Testis (tissue), 5 donors: ENCODE data around the genes PIP, GSTK1, TAS2R60, TCAF1, OR2F2, OR6B1, OR2A25, OR2A2, CTAGE4 and EZH2.

- PRO-cap, 3 experiments: no peak in any of the 3 experiments
- RAMPAGE, long total RNA, 2 experiments: no peak in any of the 2 experiments
- RRBS: no CpG with 5 or more reads among the region's 2 CpGs
Measured at GRCh38 chr7:143131985-143132255, at the start of gene PIP. TSS of gene PIP (plus strand) at chr7:143132077.

DNA sequence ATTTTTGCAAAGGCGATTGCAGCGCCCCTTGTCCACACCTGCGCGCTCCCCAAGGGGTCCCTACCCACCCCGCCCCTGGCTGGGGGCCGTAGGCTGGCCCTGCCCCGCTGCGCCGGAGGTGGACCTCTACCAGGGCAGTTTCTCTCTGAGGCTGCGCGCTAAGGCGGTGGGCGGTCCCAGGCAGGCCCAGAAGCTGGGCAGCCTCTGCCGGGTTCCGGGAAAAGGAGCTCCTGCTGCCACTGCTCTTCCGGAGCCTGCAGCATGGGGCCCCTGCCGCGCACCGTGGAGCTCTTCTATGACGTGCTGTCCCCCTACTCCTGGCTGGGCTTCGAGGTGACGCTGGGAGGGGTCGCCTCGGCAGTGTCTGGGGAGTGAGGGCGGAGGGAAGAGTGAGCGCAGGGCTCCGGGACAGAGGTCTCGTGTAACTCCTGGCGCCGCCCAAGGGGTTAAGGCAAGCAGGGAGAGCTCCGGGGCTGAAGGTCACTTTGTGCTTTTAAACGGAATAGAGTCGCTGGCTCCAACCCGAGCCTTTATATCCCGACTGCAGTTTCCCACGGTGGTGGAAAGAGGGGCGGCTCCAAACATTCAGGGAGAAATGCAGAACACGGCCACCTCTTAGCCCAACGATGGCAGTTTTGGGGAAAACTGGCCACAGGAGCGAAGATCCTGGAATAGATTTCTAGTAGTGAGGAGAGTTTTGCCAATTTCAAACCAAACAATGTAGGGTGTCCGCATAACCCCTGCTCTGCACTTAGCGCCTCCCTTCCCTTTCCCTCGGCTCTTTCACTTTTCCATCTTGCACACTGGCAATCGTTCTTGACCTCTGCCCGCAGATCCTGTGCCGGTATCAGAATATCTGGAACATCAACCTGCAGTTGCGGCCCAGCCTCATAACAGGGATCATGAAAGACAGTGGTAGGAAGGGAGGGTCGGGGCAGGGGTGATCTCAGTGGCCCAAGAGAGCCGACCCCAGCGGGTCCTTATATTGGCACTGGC lies at the start of gene GSTK1:
Gene GSTK1 (plus strand): TSS at position 189 of the 996 bp plus-strand sequence.
- PRO-cap, 3 experiments: peak in 3 of 3 experiments; most common plus-strand start position 360 of the sequence (in 2); most common minus-strand start position 147 of the sequence (in 2)
- RAMPAGE, long total RNA, 2 experiments: start-site peak on the plus strand in 2 of 2 experiments, centred at positions 208 to 351 of the sequence, 70 to 480 reads per replicate; start-site peak on the minus strand in 1 of 2 experiments, centred at position 259 of the sequence, 14 reads per replicate
- RRBS: 2% methylated on average over 7 of the region's 50 CpGs

DNA sequence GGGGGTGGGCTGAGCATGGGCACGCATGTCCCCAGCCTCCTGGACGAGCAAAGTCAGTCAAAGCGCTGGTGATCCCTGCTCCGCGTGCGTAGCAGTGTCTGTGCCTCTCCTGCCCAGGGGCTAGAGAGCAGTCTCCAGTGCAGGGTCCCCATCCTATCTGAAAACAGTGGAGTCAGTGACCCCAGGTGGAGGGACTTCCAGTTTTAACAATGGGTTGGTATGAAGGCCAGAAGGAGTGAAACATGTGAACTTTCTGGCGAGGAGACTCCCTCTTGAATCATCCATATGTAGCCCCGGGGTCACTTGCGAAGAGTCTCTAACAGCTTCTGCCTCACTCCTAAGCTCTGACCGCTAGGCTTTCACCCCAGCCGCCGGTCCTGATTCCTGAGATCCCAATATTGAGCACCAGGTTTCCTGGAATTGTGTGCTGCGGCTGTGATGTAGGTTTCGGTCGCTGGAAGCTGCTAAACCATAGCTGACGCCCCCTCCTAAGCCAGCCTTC lies 653 bp upstream of the CASP2 start:
- PRO-cap, 3 experiments: peak in 1 of 3 experiments; most common minus-strand start position 394 of the sequence (in 1)
- RAMPAGE, long total RNA, 2 experiments: no peak in any of the 2 experiments
- RRBS: 16% methylated on average over 5 of the region's 16 CpGs

DNA sequence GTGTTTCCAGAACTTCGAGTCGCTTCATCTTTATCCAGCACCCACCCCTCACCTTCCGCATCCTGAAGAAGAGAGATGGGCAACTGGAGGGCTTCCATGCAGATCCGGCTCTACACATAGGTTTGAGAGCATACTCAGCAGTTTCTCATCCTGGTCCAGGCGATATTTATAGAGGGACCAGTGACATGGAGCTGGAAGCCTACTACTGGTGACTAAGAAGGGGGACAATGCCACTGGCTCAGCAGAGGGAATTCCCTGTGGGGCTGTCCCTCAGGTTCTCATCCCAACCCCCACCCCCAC lies 254 bp upstream of the CLCN1 start:
- PRO-cap, 3 experiments: no peak in any of the 3 experiments
- RAMPAGE, long total RNA, 2 experiments: no peak in any of the 2 experiments
- RRBS: no CpG with 5 or more reads among the region's 5 CpGs

DNA sequence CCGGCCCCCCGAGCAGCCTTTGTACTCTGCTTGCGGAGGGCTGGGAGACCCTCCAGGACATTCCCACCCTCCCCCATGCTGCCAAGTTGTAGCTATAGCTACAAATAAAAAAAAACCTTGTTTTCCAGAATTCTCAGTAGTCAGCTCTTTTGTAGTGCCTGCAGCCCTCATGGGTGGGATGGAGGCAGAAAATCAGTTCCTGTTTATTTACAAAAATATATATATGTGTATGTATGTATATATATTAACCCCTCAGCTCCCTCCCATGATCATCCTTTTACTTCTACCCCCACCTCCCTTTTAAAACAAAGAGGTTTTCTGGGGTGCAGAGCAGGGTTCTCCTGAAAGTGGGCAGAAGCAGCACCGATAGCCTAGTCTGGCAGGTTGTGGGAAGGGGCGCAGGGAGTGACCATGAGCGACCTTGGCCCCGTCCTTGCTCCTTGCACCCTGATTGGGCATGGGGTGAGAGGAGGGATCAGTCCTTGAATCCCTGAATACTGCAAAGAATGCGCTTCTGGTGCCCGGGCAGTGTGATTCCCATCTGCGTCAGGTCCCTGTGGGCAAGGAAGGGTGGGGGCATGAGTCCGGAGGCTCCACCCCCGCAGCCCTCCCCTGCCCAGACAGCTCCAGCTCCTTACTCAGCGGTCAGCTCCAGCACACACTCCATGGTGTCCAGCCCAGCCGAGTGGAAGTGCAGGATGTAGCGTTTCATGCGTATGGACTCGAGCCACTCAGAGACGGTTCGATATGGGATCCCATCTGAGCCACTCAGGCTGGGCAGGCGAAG lies 10.0 kb downstream of the ZYX start:
- PRO-cap, 3 experiments: peak in 3 of 3 experiments; most common plus-strand start position 661 of the sequence (in 3); most common minus-strand start position 489 of the sequence (in 1)
- RAMPAGE, long total RNA, 2 experiments: no peak in any of the 2 experiments
- RRBS: 66% methylated on average over 3 of the region's 20 CpGs

GRCh38 chr7:143443279-143443664 lies at the start of gene TAS2R60:
TSS of gene TAS2R60 (plus strand) at chr7:143443453.
- PRO-cap, 3 experiments: no peak in any of the 3 experiments
- RAMPAGE, long total RNA, 2 experiments: no peak in any of the 2 experiments
- RRBS: no CpG with 5 or more reads among the region's 7 CpGs

DNA sequence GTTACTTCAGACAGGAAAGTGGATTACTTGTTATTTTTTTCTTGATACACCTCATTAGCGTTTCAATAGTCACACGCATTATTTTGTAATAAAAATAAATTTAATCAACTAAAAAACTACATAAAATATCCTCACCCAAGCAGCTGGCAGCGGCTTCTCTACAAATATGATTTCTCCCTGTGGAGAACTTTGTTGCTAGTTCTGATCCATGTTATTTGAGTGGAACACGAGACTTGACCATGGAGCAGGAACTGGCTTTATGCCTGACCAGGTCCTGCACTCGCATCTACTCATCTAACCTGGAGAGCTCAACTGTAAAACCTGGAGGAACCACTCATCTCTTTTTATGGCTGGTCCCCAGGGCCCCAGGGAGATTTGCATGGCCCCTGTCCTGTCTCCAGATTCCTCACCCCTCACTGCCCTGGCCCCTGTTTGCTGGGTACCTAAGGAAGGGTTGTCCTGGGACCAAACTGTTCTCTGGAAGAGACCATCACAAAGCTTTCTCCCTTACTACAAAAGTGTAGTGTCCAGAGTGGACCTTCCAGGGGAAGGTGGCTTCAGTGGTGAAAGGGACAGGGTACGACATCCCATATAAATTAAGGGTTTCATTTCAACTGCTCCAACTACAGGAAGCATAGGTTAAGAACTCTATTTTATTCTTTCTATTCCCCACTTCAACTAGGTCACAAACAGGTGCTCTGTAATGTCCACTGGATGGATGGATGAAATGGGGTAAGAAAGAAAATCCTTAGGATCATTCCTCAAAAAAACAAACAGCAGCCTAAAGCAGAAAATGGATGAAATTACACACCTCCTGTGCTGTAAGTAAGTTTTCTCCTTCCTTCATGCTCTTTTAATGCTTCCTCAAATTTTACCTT lies 15.9 kb downstream of the TCAF1 start:
- PRO-cap, 3 experiments: no peak in any of the 3 experiments
- RAMPAGE, long total RNA, 2 experiments: no peak in any of the 2 experiments
- RRBS: no CpG with 5 or more reads among the region's 6 CpGs

DNA sequence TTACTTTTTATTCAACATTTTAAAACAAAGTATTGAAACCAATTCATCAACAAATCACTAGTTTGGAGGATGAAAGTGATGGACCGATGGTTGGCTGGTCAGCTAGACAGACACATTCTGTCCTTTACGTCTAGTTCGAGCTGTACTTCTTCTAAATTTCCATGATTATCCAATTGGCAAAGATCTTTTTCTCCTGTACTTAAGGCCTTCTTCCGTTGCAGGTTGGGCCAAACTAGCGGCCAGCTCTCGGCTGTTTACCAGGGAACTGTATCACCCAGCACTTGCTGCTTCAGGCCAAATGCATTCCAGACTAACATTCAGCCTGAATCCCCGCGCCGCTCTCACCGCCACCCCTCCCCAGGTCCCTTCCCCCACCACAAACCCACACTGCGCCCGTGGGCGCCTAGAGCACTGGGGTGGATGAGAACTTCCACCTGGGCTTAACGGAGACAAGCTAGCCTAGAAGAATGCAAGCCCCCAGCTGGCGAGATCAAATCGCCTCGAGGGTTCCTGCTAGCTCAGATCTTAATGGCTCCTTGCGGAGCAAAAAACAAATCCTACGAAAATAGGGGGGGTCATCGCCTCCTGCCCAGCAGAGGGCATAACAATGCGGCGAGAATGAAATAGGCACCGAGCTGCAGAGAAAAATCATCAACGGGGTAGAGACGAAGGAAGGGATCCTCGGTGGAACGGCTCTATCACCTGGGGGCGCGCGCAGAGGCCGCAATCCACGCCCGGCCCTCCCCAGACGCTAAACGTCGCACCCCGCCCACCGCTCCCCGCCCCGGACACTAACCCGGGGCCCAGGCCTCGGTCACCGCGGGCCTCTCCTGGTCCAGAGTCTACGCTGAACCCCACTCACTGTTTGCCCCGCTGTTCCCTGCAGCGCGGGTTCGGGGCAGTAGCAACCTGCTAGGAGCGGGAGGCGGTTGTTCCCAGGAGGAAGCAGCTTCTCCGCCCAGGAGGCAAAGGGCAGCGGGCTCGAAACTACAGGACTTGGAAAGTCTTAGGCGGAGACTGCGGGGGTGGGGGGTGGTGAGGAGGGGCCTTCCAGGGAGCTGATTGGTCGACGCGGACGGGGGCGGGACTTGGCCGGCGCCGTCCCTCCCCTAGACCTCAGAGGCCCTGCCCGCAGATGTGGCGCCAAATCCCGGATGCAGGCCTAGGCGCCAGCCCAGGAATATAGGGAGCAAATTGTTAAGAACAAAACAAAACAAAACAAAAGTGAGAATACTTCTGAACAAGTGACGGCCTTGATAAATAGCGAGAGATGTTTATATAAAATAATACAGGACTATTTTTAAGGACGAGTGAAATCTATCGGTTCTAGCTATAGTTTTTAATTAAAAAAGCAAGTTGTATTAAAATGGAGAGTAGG lies at the start of gene TCAF1:
Gene TCAF1 (minus strand): TSS at position 1,012 of the 1,378 bp plus-strand sequence.
- PRO-cap, 3 experiments: peak in 3 of 3 experiments; most common plus-strand start position 1,146 of the sequence (in 3); most common minus-strand start position 700 of the sequence (in 2)
- RAMPAGE, long total RNA, 2 experiments: start-site peak on the minus strand in 2 of 2 experiments, centred at positions 962 to 970 of the sequence, 33 to 53 reads per replicate
- RRBS: 2% methylated on average over 14 of the region's 72 CpGs

GRCh38 chr7:143934874-143935356 lies at the start of gene OR2F2:
TSS of gene OR2F2 (plus strand) at chr7:143935233.
- PRO-cap, 3 experiments: no peak in any of the 3 experiments
- RAMPAGE, long total RNA, 2 experiments: no peak in any of the 2 experiments
- RRBS: no CpG with 5 or more reads among the region's 2 CpGs

GRCh38 chr7:143999875-144000474 lies at the start of gene OR6B1:
TSS of gene OR6B1 (plus strand) at chr7:144000320.
- PRO-cap, 3 experiments: no peak in any of the 3 experiments
- RAMPAGE, long total RNA, 2 experiments: no peak in any of the 2 experiments
- RRBS: no CpG with 5 or more reads among the region's 4 CpGs

DNA sequence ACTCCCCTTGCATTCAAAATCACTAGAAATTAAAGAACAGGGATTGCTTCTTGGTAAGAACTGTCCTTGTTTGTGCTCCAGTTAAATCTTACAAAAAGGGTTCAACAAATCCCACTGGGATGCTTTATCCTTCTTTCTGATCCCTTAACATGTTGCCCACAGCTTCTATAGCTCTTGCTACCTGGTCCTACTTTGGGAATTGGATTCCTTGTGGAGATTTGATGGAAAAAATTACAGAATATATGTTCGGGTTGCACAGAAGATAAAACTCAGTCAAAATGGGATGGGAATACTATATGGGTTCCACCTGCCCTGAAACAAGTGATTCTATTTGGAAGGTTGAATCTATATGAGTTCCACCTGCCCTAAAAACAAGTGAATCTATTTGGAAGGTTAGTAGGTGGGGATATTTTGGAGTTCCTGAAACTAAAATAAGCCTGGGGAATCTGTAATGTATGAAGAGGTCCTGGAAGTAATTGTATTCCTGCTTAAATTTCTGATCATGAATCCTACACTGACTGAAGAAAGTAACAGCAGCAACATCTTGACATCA lies at the start of gene OR2A25:
Gene OR2A25 (plus strand): TSS at position 307 of the 553 bp plus-strand sequence.
- PRO-cap, 3 experiments: no peak in any of the 3 experiments
- RAMPAGE, long total RNA, 2 experiments: no peak in any of the 2 experiments
- RRBS: no CpG with 5 or more reads among the region's 1 CpG

DNA sequence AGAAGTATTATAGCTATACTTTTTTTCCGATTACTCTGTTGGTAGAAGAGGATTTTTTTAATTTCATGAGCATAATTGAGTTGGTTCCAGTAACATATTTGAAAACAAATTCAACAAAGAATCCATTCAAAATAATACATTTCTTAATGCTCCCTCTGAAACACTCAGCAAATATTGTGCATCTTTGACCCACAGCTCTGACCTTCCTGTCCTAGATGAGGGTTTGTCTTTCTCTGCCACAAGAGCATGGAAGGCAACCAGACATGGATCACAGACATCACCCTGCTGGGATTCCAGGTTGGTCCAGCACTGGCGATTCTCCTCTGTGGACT lies at the start of gene OR2A2:
Gene OR2A2 (plus strand): TSS at position 247 of the 332 bp plus-strand sequence.
- PRO-cap, 3 experiments: no peak in any of the 3 experiments
- RAMPAGE, long total RNA, 2 experiments: no peak in any of the 2 experiments
- RRBS: no CpG with 5 or more reads among the region's 2 CpGs

- PRO-cap, 3 experiments: no peak in any of the 3 experiments
- RAMPAGE, long total RNA, 2 experiments: no peak in any of the 2 experiments
- RRBS: no CpG with 5 or more reads among the region's 19 CpGs
Measured at GRCh38 chr7:144183122-144183624, at the start of gene CTAGE4. TSS of gene CTAGE4 (plus strand) at chr7:144183466.

GRCh38 chr7:146248707-146249189 lies 132.1 kb downstream of the CNTNAP2 start:
- PRO-cap, 3 experiments: no peak in any of the 3 experiments
- RAMPAGE, long total RNA, 2 experiments: no peak in any of the 2 experiments
- RRBS: no CpG with 5 or more reads among the region's 12 CpGs

GRCh38 chr7:148540396-148540831 lies 50.2 kb upstream of the C7orf33 start:
- PRO-cap, 3 experiments: no peak in any of the 3 experiments
- RAMPAGE, long total RNA, 2 experiments: no peak in any of the 2 experiments
- RRBS: no CpG with 5 or more reads among the region's 10 CpGs

DNA sequence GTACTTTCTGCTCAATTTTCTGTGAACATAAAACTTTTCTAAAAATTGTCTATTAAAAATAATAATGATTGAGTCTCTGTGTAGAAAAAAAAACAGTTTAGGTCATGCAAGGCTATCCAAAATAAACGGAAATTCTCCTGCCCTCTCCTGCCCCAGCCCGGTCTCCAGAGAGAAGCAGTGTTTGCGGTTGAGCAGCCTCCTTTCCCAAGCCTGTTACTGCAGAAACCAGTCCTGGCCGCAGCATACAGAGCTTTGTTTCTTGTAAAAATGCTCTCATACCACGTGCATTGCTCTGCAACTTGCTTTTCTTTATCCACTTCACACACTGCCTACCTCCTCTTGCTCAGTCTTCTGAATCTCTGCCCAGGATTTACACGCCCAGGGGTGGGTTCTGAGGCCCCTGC lies 34.4 kb upstream of the CUL1 start:
- PRO-cap, 3 experiments: peak in 3 of 3 experiments; most common minus-strand start position 218 of the sequence (in 3)
- RAMPAGE, long total RNA, 2 experiments: no peak in any of the 2 experiments
- RRBS: no CpG with 5 or more reads among the region's 6 CpGs

- PRO-cap, 3 experiments: no peak in any of the 3 experiments
- RAMPAGE, long total RNA, 2 experiments: no peak in any of the 2 experiments
- RRBS: no CpG with 5 or more reads among the region's 1 CpG
Measured at GRCh38 chr7:148774383-148774978, 75.8 kb downstream of the CUL1 start.

DNA sequence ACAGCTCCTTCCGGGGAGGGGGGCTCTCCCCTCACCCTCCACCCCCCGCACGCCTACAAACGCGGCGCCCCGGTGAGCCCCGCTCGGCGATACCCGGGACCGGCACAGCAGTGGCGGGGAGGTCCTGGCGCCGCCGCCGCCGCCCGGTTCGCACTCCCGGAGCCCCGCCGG lies 239 bp downstream of the EZH2 start:
- PRO-cap, 3 experiments: peak in 1 of 3 experiments; most common plus-strand start position 86 of the sequence (in 1)
- RAMPAGE, long total RNA, 2 experiments: no peak in any of the 2 experiments
- RRBS: under 1% methylated on average over 15 of the region's 23 CpGs

DNA sequence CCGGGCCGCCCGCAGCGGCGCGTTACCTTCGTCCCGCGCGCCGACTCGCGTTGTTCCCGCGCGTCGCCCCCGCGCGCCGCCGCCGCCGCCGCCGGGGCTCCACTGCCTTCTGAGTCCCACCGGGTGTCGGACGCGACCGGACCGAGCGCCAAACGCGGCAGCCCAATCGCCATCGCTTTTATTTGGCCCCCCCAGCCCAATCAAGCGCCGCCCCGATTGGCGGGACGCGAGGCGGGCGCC lies at the start of gene EZH2:
Gene EZH2 (minus strand): TSS at position 154 of the 240 bp plus-strand sequence.
- PRO-cap, 3 experiments: peak in 3 of 3 experiments; most common minus-strand start position 154 of the sequence (in 3)
- RAMPAGE, long total RNA, 2 experiments: no peak in any of the 2 experiments
- RRBS: 0% methylated on average over 20 of the region's 45 CpGs

GRCh38 chr7:149027416-149027843 lies 875 bp downstream of the PDIA4 start:
- PRO-cap, 3 experiments: no peak in any of the 3 experiments
- RAMPAGE, long total RNA, 2 experiments: no peak in any of the 2 experiments
- RRBS: no CpG with 5 or more reads among the region's 3 CpGs